Spinal cord (tissue), 3 donors: Measurements from ENCODE around the gene ADGRB2.

DNA sequence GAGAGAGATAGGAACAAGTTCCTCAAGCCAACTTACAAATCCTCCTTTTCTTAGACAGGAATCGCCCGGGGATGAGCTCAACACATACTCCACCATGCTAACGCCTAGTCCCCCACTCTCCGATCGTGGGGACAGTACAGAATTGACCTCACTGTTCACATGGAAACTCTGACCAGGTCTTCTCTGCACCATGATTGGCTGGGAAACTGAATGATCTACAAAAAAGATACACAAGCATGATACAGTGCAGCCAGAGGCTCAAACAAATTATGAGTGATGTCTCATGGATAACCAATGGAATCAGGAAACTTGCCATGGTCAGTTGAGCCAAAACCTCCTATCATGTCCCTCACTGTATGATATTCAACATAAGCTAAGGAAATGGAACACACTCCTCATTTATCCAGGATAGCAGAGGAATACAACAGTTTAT lies 59.7 kb downstream of the PUM1 start:
- PRO-cap: no peak
- RAMPAGE, long total RNA: no peak

DNA sequence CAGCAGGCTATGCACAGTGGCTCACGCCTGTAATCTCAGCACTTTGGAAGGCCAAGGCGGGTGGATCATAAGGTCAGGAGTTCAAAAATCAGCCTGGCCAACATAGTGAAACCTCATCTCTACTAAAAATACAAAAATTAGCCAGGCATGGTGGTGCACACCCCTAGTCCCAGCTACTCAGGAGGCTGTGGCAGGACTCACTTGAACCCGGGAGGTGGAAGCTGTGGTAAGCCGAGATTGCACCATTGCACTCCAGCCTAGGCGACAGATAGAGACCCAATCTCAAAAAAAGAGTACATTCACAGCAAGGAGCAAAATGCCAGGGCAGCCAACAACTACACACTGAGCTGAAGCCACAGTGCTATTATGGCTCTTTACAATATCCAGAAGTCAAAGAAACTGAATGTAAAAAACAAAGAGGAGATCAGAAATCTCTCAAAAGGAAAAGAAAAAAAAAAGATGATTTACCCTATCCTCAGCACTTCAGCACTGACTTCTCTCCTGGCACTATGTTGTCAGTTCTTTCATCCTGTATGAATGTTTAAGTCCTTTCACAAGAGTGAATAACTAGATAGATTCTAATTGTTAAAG lies 18.5 kb downstream of the PUM1 start:
- PRO-cap: no peak
- RAMPAGE, long total RNA: no peak

DNA sequence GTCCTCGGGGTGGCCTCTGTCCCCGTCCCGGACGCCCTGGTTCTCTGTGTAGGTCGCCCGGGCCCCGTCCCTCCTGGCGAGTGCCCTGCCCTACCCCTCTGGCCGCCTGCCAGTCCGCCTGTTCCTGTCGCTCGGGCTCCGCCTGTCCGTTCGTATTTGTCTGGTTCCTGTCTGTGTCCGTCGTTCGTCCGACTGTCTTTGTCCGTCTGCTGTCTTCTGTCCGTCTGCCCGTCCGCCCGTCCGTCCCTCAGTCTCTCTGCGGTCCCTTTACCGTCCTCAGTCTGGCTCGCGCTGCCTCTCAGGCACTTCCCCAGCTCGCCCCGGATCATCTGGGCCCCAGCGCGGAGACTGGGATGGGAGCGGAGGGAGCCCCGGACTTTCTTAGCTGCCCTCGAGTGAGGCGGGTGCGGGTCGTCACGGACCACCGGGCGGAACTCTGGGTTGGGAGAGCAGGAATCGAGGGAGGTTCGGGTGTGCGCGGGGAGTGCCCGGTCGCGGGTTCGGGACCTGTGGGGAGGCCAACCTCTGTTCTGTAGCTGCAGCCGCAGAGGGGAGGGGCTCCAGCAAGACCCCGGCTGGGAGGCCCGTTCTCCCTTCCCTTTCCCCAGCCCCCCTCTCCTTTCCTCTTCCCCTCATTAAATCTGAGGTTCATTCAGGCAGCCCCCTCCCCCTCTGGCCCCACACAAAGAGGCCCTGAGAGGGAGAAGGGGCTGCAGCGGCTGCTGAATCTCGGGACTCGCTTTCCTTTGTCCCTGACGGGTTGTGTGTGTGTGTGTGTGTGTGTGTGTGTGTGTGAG lies 846 bp downstream of the SERINC2 start:
- PRO-cap: no peak
- RAMPAGE, long total RNA: no peak

- PRO-cap: no peak
- RAMPAGE, long total RNA: no peak
Measured at GRCh38 chr1:31423366-31424108, 10.5 kb downstream of the SERINC2 start.

DNA sequence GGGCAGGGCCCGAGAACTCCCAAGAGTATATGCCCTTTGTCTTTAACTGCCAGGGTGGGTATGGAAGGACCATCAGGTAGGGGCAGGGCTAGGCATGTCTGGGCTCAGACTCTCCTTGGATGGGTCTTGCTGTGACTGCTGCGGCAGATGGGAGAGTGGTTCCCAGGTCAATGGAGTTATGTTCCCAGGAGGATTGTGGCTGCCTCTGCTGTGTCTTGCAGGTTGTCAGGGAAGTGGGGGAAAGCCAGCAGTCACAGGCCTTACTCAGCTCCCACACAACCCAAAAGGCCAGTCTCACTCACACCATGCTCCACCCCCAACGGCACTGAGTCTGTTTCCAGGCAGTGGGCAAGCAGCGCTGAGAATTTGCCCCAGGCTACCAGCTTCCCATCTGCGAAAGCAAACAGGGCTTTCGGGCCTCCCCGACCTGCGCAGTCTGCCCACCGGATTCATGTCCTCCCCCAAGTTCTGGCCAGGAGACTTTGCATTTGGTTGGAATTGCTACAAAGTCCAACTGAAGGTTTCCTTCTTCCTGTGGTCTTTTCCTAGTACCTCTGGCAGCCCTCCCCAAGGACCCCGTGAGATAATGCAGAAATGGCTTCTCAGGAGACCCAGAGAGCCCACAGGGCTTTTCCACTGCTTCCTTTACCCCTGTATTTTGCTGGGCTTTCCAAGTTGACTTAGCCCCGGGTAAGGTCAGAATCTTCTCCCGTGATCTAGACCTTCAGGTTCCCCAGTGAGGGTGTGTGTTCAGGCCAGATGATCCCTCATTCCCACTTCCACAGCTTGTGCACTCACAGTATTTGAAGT lies 64.5 kb downstream of the SERINC2 start:
- PRO-cap: no peak
- RAMPAGE, long total RNA: no peak

DNA sequence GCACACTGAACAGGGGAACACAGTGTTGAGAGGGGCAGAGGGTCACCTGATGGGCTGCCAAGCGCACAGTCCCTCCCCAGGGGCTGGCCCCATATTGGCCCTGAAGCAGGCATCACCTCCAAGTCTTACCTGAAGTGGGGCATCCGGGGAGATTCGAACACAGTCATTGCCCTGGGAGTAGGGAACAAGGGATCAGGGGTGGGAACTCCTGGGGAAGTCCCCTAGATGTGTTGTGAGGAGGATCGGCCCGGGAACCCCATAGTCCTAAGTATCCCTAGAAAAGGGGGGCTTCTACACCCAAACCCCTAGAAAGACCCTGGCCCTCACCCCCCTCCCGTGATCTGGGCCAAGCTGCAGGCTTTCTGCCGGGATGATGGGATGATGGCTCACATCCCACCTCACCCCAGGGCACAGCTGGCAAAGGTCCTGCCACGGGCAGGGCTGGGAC lies 11.2 kb downstream of the COL16A1 start:
- PRO-cap: no peak
- RAMPAGE, long total RNA: no peak

- PRO-cap: no peak
- RAMPAGE, long total RNA: no peak
Measured at GRCh38 chr1:31742768-31743105, 21.4 kb downstream of the ADGRB2 start.

- PRO-cap: no peak
- RAMPAGE, long total RNA: no peak
Measured at GRCh38 chr1:31746623-31747091, 17.5 kb downstream of the ADGRB2 start.

GRCh38 chr1:31763615-31764882 lies at the start of gene ADGRB2:
Gene ADGRB2, minus strand, starts transcription at chr1:31764340.
- PRO-cap: no peak
- RAMPAGE, long total RNA: no peak

- PRO-cap: no peak
- RAMPAGE, long total RNA: no peak
Measured at GRCh38 chr1:31954583-31955280, 16.6 kb upstream of the PTP4A2 start.

- PRO-cap: no peak
- RAMPAGE, long total RNA: no peak
Measured at GRCh38 chr1:32003616-32003815, 10.2 kb upstream of the KHDRBS1 start.

DNA sequence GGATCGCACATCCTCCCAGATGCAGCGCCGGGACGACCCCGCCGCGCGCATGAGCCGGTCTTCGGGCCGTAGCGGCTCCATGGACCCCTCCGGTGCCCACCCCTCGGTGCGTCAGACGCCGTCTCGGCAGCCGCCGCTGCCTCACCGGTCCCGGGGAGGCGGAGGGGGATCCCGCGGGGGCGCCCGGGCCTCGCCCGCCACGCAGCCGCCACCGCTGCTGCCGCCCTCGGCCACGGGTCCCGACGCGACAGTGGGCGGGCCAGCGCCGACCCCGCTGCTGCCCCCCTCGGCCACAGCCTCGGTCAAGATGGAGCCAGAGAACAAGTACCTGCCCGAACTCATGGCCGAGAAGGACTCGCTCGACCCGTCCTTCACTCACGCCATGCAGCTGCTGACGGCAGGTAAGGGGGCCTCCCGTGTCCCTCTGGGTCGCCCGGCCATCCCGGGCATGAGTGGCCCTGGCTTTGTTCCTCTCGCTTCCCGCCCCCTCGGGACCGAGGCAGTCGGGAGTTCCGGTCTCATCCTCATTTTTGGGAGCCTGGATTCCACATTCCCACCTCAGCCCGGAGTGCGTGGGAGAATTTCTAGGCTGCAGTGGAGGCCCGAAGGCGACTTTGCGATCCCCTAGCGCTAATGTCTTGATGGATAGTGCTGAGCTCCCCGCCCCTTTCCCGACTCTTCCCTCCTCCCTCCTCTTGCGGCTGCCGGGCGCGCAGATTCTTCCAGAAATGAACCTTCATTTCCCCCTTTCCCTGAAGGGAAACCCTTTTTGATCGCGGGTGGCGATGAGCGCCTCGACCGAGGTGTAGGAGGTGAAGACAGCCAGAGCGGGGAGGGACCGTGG lies 531 bp downstream of the KHDRBS1 start:
- PRO-cap: no peak
- RAMPAGE, long total RNA: no peak

DNA sequence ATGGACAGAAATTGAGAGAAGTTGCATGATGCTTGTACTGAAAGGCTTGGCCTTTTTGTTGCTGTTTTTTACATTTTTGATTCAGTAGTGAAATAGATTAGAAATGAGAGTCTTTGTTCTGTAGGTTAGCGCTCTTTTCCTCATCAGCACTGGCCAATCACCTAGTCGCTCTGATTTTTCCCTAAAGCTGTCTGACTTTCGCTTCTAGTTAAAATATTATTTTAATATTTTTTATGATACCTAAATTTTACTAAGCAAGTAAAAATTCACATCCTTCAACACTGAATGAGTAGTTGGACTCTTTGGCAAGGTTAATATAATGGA lies 1.4 kb downstream of the KHDRBS1 start:
- PRO-cap: no peak
- RAMPAGE, long total RNA: no peak

- PRO-cap: no peak
- RAMPAGE, long total RNA: no peak
Measured at GRCh38 chr1:32043944-32044888, 28.5 kb upstream of the TMEM39B start.

- PRO-cap: no peak
- RAMPAGE, long total RNA: no peak
Measured at GRCh38 chr1:32108248-32109027, 582 bp downstream of the KPNA6 start.

DNA sequence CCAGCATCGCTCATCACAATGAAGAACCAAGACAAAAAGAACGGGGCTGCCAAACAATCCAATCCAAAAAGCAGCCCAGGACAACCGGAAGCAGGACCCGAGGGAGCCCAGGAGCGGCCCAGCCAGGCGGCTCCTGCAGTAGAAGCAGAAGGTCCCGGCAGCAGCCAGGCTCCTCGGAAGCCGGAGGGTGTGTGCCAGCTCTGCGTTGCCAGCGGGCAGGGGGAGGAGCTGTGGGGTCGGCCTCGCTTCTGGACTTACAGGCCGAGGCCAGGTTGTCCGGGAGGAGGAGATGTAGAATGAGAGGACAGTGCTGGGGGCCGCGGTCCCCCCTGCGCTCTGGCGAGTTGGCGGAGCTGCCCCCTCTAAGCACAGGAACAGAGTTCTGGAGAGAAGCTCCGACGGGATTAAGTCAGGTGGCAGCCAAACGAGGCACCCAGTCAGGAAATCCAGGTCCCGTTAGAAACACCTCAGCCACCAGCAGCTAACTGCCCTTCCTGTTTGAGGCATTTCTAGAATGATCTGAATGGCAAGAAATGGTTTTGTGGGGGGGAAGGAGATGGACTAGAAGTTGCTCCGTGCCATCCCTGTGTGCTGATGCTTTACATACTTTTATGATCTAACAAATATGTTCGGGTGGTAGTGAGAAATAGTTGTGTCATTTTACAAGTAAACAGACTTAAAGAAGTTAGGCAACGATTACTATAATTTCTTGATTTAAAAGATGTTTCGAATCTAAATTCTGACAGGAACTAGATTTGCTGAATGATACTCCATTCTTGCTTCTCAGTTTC lies 1.0 kb downstream of the TXLNA start:
- PRO-cap: no peak
- RAMPAGE, long total RNA: no peak

DNA sequence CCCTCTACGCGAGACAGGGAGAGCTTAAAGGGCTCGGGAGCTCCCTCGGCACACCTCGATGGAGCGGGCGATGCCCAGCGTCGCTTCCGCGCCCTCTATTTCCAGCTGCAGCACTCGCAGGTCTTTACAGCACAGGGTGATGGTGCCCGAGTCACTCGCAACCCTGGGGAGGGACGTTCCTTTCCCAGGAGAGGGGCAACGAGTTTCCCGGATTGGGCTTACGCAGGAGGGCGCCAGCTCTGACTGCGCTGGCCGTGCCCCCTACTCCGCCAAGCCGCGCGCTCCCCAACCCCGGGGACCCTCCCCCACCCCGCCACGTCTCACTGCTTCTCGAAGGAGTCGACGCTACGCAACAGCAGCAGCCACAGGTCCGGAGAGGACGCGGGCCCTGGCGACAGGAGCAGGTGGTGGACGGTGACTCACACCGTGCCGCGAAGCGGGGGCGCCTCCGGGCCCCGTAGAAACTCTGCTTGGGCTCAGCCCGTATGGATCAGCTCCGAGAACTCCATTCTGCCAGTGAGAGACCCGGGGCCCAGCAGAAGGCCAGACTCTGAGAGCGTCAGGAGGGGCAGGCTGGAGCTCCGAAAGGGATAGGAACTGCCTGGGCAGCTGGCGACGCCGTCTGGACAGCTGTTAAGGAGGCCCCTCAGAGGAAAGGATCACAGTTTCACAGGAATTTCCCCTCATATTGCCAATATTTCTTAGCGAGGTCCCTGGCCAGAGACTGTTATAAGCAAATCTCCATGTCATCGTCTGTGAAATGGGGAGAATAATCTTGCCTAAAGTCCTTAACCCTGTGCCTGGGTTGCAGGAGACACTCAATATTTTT lies 5.7 kb upstream of the FAM167B start:
- PRO-cap: no peak
- RAMPAGE, long total RNA: no peak

DNA sequence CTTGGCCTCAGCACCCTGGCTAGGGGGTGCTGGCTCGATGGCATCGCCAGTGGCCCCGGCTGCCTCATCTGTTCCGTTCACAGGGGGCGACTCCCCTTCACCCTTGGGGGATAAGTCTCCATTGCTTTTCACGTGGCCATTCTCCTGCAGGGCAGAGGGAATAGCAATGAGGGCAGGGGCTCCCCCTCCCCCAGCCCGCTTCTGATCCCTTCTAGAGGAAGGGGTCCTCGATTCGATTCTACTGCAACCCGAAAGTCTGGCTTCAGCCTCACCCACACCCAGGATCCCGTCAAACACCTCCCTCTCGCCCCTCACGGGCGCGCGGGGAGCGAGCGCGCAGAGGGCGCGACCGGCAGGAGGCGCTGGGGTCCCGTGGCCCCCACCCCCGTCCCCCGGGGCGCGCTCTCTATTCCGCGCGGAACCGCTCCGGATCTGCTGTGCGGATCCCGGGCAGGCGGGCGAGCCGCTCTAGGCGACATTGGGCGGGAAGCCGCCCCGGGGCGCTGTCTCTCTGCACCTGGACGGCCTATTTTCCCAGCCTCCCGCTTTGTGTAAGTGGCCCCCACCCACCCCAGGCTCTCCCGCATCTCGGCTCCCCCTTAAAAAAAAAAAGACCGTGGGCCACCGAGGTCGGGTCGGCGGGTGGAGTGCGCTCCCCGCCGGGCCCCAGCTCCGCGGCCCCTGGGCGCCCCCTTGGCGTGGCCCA lies 926 bp downstream of the MARCKSL1 start:
- PRO-cap: no peak
- RAMPAGE, long total RNA: no peak

GRCh38 chr1:32335660-32335781 lies 512 bp downstream of the MARCKSL1 start:
- PRO-cap: no peak
- RAMPAGE, long total RNA: no peak

GRCh38 chr1:32386689-32387426 lies 7.4 kb downstream of the BSDC1 start:
- PRO-cap: no peak
- RAMPAGE, long total RNA: no peak